Hematopoietic multipotent progenitor cell (in vitro differentiated cells): ENCODE results near the gene STX11.

DNA sequence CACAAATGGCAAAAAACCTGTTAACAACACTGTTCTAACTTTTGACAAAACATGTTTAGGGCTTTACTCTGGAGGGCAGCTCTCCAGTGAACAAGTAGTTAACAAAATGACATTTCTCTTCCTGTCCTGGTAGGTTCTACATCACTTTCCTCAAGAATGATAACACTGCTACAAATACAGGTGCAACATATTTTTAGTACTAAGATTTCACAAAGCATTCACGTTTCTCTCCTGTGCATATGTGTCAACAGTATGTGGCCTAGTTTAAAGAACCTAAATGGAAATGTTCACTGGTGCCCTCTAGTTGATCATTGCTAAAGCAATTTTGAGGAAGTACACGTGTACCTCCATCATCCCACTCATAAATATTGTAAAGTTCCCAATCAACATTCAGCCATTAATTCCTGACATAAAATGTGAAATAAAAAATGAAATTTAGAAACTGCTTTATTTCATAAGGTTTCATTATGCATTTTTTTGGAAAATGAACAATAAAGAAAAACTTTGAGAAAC, 58.2 kb downstream of the HIVEP2 start:
- CAGE, long polyA plus RNA: no peak

DNA sequence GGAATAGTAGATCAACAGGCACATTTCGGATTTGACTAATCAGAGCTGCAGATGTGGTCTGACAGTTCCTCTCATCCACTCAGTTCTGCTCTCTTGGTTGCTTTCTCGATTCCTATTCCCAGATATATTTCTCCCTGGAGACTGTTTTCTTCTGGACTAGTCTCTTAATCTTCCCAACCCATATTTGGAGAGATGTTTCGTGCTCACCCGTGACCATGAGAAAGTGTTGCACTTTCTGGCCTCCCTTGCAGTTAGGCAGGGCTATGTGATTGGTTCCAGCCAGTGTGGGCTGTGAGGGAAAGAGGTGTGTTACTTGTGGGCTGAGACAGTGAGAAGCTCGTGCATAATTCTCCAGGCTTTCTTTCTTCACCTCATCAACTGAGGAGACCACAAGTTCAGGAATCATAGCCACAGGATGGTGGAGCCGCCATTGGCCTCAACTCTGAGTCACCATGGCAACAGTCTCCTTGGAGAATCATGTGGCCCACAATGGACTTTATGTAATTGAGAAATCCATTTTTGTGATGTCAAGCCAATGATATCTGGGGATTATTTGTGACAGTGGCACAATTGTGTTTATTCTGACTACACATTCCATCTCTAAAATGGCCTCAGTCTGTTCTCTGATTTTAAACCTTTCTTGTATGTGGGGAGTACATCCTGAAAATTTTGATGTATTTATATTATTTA, 57.5 kb upstream of the FUCA2 start:
- CAGE, long polyA plus RNA: no peak

GRCh38 chr6:143966954-143967430, 41.1 kb downstream of the PLAGL1 start:
- CAGE, long polyA plus RNA: no peak

DNA sequence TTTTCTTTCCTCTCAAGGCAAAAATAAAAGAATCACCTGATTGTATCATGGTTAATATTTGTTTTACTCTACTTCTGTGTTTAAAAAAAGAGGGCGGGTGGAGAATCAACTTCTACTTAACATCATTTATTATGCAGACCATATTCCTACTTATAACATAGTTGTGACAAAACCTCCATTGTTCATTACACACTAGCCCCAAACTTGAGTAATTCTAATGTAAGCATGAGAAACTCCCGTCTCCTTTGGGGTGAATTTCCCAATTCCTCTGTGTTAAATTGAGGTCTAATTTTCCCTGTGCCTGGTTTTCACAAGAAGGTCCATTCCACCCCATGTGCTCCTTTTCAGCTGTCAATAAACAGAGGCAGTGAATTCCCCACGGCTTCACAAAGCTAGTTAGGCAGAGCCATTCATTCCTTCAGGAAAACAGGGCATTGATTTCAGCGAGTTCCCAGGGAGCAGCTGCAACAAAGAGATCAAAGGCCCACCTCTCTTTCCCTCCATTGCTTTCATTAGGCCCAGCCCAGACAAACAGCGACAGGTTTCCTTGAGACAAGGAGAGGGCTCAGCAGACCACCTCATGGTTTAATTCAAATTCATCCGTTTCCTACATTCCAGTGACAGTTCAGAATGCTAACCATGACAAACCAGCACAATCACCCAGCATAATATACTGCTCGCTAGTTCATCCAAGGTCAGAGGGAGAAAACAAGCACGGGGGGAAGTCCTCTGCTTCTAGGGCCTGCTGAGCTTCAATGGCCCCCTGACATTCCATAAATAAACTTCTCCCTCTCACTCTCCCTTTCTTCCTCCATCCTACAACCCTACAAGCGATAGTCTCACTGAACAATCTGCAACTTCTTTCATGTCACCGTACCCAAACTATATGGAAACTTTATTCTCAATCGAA, 35.0 kb downstream of the PLAGL1 start:
- CAGE, long polyA plus RNA: no peak

GRCh38 chr6:144149935-144150634, at the start of gene STX11:
Gene STX11 (plus strand): TSS chr6:144150517.
- CAGE, long polyA plus RNA: start-site peak on the plus strand at chr6:144150452-144150564, 897 reads

DNA sequence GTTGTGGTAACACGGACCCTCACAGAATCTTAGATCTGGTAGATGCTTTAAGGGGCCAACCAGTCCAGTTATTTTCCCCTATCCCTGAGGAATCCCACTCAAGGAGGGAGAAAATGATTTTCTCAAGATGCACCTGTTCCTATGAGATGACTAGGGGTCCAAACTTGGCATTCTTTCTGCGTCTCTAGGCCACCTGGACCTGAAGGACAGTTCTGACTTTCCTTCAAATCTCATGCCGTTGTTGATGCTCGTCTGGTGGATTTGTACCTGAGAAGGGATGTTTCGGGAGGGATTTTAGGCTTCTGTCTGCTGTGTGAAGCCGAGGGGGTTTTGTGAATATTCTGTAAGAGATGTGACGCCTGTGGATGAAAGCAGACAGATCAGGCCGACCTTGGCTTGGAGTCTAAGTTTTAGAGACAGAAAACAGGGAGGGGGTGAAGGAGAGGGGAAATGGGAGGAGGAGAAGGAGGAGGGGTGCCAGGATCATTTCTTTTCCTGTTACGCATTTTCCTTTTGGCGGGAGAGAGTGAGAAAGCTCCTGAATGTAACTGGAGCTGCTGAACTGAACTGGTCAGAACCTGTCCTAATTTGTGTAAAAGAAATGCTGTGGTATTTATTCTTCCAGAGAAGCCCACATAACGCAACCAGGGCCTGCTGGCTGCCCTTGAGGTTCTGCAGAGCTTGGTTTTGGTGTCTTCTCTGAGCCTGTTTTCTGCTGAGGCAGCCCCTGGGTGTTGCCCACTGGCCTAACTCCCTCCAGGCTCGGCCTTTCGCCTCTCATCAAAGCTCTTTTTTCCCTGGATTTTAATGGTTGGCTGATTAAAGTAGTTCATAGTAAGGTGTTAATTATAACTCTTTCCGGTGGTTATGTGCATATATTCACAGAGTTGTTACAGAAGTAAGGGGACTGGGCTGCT, 41.9 kb downstream of the UTRN start:
- CAGE, long polyA plus RNA: no peak

GRCh38 chr6:144335784-144336471, 50.8 kb downstream of the UTRN start:
- CAGE, long polyA plus RNA: no peak

DNA sequence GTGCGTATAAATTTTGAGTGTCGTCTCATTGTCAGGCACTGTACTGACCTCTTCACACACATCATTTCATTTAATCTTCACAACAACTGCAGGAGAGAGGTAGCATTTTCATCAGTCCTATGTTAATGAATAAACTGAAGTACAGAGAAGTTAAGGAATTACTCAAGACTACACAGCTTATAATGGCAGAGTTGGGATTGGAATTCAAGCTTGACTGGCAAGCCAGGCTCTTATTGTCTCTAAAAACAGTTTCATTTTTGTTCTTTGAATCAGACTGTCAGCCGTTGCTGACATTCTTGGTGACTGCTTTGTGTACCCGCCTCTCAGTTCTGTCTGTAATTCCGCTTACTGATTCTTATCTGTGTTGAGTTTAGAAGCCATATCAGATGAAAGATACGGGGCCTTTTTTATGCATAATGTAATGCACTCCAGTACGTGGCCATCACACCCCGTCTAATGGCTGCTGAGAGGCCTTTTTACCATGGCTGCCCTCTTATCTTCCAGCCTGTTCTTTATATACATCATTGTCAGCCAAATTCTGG, 275.0 kb downstream of the UTRN start:
- CAGE, long polyA plus RNA: no peak

DNA sequence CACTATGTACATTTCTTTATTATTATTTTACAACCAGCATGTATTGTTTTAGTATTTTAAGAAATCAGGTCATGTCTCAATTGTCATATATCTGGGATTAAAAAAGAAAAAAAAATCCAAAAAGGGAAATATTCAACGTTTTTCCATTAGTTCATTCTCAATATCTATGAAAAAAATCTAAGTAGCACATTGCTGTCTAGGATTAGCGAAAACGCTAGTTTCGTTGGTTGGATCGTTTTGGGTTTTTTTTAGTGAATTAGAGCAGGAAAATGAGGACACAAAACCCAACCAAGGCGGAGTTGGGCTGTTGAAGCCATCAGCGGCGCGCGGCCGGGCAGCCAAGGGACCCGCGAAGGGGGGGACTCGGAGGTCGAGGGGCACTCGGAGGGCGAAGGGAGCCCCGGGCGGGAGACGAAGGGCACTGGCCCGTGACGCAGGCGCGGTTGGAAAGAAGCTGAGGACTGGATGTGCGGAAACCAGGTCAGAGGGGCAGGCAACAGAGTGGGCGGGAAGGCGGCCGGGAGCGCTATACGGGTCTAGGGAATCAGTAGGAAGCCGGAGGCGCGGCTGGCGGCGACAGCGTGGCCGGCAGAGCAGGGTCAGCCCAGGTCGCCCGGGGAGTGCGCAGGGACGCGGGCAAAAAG, 757 bp downstream of the EPM2A start:
- CAGE, long polyA plus RNA: no peak

DNA sequence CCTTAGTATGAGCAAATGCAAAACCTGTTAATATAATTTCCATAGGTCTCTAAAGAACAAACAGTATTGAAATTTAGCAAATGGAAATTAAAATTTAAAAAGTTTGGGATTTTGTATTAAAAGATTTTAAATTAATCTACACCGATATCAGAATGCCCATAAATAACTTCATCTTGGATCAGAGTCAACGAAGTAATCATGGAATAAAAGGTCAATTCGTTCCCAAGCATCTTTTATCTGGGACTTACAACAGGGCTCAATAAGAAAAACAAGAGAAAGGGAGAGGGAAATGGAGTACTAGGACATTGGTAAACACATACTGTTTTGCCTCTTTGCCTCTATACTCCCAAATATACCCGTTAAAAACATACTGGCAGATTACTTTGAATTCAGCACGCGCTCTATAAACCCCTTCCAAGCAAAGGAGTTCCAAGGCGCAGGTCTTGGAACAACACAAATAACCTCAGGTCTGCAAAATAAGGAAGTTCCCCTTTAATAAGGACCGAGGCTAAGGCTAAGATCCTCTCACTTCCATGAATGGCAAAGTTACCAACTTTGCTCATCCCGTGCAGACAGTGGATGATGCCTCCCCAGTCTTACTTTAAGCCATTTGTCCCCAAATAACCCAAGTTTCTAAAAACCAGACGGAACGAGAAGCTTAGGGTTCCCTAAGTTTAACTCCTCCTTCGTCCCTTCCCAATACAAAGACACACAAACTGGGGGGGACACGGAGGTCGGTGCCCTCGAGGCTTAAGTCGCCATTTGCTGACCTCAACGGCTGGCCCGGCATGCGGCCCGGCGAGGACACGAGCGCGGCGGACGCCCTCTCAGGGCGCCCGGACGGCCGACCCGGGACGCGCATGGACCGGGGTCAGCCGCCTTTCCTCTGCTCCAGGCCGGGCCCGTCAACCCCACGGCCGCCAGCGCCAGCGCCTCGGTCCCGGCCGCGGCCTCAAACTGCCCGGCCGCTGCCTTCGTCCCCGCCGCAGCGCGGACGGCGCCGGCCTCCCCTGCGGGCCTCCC, 713 bp downstream of the FBXO30 start:
- CAGE, long polyA plus RNA: no peak

GRCh38 chr6:146357906-146358828, 185.5 kb upstream of the RAB32 start:
- CAGE, long polyA plus RNA: no peak

- CAGE, long polyA plus RNA: no peak
Measured at GRCh38 chr6:146883703-146884157, 285.0 kb downstream of the ADGB start.

DNA sequence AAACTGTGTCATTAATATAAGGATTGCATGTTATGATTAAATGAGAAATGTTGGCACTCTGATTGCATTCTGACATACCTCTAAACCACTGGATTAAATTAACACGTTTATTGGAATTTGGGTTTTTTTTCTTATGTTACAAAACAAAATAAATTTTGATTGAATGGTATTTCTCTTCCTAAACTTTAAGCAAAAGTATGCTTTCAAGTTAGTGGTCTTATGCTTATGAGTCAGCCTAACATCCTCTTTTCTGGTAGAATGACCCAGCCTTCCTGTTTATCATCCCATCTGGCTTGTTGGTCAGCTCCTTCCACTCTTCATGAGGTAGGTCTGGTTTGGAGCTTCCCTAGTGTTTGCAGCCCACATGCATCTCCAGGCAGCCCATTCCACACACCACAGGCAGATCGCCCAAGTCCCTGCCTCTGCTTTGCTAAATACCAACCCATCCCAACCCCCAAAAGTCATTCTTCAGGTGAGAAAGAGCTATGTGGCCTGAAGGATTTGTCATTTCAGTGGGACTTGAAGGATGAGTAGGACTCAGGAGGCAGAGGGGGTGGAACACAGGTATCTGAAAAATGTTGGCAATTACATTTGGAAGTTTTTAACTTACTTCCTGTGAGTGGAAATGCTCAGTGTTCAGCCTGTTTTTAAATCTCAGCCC, 293.9 kb downstream of the ADGB start:
- CAGE, long polyA plus RNA: no peak

GRCh38 chr6:146915354-146916217, 288.6 kb upstream of the STXBP5 start:
- CAGE, long polyA plus RNA: no peak

DNA sequence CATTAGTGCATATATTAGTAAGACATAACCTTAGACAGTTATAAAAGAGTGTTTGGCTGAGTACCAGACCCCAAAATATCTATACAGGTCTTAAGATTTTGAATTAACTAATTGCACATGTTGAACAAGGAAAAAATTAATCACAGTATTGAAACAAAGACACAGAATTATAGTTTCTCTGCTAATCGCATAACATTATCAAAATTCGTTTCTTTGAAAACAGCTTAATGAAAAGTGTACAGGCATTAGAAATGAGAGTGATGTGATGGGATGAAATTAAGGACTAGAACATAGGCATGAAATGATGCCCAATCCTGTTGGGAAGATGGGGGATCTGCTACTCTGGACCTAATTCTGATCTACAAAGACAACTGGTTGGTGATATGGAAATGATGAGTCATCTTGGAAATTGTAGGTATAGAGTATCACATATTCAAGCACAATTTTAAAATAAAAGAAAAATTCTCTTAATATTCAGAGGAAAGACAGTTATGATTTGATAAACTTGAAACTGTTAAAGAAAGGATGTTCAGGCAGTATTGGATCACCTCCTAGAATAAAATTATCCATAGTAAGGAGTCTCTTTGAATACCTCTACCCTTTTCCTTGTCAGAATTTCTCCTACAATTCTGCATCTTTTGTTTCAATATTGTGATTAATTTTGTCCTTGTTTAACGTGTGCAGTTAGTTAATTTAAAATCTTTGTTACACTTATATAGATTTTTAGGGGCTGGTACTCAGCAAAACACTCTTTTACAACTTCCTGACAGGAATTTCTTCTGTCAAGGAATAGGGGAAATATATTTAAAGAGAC, 43.0 kb downstream of the STXBP5 start:
- CAGE, long polyA plus RNA: no peak

- CAGE, long polyA plus RNA: no peak
Measured at GRCh38 chr6:147296641-147297245, 92.5 kb downstream of the STXBP5 start.

DNA sequence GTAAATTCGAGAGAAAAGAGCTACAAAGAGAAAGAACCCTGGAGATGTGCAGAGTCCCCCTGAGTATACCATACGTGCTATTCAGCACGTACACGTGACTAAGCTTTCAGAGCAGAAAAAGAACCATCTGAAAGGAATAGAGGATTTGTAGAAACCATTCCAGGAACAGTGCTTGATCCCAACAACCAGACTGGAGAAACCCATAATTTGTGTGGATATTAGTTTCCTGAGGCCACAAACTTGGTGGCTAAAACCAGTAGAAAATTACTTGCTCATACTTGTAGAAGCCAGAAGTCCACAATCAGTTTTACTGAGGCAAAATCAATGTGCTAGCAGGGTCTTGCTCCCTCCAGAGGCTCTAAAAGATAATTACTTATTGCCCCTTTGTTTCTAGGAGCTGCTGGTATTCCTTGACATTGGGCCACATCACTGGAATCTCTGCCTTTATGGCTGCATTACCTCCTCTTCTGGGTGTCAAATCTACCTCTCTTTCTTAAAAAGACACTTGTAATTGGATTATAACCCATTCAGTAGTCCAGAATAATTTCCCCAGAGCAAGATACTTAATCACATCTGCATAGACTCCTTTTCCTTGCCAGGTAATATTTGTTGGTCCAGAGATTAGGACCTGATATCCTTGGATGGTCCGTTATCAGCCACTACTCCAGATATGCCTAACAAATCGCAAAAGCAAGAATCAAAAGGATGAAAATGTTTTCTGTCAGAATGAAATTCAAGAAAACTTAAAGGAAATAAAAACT, 142.2 kb upstream of the SAMD5 start:
- CAGE, long polyA plus RNA: no peak

- CAGE, long polyA plus RNA: no peak
Measured at GRCh38 chr6:147529787-147530541, 21.5 kb downstream of the SAMD5 start.

GRCh38 chr6:148384015-148384532, 41.4 kb downstream of the SASH1 start:
- CAGE, long polyA plus RNA: no peak

- CAGE, long polyA plus RNA: no peak
Measured at GRCh38 chr6:148412922-148413475, 70.4 kb downstream of the SASH1 start.